ENCODE data around the genes TMEM120B and LRRC43.

GRCh38 chr12:121518353-121519206 lies 62.2 kb downstream of the KDM2B start:
- PRO-cap, result no peak
- RAMPAGE, long total RNA, result no peak

- PRO-cap, result unidirectional peak, plus-strand start at chr12:121577140
- RAMPAGE, long total RNA, result no peak
Observed at GRCh38 chr12:121576712-121577894, 3.7 kb downstream of the KDM2B start.

- PRO-cap, result bidirectional peak, plus-strand start at chr12:121580390, minus-strand start at chr12:121580246; bidirectional peak, plus-strand start at chr12:121580513, minus-strand start at chr12:121580451
- RAMPAGE, long total RNA, result start-site peak on the minus strand at chr12:121580176-121580266, 13 reads
Observed at GRCh38 chr12:121579870-121580878, 649 bp downstream of the KDM2B start.

DNA sequence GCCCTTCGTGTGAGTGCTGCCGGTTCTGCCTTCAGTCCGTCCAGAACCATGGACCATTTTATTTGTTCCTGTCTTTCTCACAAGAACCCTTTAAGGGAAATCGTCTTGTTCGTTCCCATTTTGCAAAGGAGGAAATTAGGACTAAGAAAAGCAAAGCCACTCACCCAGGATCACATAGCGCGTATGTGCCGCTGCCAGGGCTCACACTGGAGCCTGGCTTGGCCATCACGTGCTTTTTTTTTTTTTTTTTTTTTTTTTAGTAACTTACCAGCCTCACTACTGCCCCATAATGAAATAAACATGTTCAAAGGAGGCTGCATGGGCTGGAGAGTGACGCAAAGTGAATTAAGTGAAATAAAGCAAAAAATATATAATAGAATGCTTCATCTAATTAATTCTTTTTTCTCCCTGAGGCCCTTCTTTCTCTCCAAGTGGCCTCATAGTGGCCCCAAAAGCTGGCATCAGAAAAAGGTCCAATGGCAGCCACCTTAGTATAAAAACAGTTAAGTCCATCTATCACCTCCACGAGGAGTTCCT lies 1.3 kb upstream of the KDM2B start:
- PRO-cap, result bidirectional peak, plus-strand start at position 307 of the sequence, minus-strand start at position 187 of the sequence
- RAMPAGE, long total RNA, result no peak

DNA sequence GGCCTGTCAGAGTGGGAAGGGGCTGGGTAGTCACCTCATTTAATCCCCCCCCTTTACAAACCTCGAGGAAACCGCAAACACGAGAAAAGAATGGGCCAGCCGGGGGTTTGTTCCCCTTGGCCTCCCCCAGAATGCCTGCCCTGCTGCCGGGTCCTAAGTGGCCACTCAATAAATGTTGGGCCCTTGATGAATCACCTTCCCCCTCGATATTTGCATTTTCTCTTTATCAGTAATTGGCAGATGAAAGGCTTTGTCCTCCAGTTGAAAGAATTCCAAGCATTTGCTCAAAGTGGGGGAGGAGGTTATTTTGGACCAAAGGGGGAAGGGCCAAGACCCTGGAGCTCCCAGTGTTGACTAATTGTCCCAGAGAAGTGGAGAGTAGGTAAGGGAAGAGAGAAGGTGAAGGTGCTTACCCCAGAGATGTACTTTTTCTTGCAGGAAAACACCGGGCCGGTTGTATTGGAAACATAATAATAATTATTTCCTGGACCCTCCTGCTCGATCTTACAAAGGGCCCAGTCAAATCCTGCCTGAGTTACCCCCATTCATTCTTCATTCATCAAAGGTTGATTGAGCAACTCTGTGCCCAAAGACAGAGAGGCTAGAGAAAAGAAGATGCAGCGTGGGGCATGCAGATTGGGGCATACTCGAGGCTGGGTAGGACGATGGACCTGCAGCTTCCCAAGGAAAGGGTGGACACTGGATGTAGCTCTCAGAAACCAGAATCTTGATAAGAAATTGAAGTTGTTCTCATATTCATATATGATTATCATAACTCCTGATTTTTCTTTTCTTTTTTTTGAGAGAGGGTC lies 2.0 kb upstream of the KDM2B start:
- PRO-cap, result no peak
- RAMPAGE, long total RNA, result no peak

GRCh38 chr12:121608664-121609022 lies 27.8 kb upstream of the KDM2B start:
- PRO-cap, result no peak
- RAMPAGE, long total RNA, result no peak

DNA sequence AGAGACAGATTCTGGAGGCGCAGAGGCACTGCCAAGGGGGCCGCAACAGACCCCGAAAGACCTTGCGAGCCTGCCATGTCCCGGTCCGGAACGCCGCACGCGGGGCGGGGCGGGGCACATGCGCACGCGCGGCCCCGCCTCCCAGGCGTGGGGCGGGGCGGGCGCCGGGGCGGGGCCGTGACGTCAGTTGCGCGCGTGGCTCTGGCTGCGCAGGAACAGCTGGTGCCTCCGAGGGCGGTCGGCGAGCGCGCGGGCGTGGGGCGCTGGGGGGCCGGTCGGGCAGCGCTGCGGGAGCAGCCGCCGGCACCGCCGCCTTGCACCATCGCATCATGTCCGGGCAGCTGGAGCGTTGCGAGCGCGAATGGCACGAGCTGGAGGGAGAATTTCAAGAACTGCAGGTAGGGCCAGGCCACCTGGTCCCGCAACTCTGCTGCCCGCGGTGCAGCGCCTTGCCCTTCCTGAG lies at the start of gene TMEM120B:
TMEM120B (plus strand) TSS at position 186 of the 463 bp plus-strand sequence.
- PRO-cap, result bidirectional peak, plus-strand start at position 231 of the sequence, minus-strand start at position 99 of the sequence
- RAMPAGE, long total RNA, result no peak

- PRO-cap, result no peak
- RAMPAGE, long total RNA, result no peak
Observed at GRCh38 chr12:121801655-121802627, 1.9 kb upstream of the SETD1B start.

GRCh38 chr12:121804970-121805054 lies 1.0 kb downstream of the SETD1B start:
- PRO-cap, result no peak
- RAMPAGE, long total RNA, result no peak

DNA sequence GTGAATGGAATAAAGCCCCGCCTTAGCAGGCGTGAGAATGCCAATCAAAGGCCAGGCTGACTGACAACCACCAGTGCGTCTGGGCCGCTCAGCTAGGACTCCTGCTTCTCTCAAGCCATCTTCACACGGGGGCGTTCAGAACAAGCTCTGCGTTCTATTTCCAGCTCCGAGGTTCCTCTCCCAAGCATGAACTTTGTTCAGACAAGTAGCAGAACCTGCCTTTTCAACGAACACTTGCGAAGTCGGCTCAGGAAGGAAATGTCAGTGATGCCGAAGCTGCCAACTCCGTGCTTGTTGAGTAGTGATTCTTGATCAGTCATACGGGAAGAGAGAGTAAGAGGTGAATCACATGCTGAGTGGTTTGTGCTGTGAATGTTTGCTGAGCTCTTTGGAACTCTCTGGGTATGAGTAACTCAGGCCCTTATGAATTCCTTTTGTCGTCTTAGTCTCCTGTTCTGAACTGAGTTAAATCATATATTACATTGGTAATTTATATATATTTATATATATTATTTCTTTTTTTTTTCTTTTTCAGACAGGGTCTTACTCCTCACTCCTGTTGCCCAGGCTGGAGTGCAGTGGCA lies 29.5 kb upstream of the BCL7A start:
- PRO-cap, result no peak
- RAMPAGE, long total RNA, result no peak

GRCh38 chr12:122072057-122072887 lies 6.3 kb upstream of the MLXIP start:
- PRO-cap, result no peak
- RAMPAGE, long total RNA, result no peak

DNA sequence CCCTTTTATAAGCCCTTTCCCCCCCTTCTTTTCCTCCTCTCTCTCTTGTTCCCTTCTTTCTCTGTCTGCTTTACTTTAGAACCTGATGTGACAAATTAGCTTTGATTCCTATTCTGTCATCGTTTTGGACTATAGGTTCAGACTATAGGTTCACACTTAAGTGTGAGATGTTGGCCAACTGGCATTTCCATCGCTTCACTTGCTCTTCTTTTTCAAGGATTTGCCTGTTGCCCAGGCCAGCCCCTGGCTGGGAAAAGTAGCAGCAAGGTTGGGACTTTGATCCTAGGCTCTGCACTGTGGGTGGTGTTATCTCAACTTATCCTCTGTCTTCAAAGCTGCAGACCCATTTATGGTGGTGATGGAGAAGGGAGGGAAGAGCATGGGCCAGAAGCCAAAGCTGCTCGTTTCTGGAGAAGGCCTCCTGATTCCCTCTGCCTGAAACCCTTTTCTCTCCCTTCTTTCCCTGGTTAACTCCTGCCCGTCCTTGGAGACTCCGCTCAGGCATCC lies 27.3 kb downstream of the MLXIP start:
- PRO-cap, result no peak
- RAMPAGE, long total RNA, result no peak

- PRO-cap, result no peak
- RAMPAGE, long total RNA, result no peak
Observed at GRCh38 chr12:122135101-122135862, 38.7 kb downstream of the IL31 start.

GRCh38 chr12:122142981-122143238 lies 31.1 kb downstream of the IL31 start:
- PRO-cap, result no peak
- RAMPAGE, long total RNA, result no peak

DNA sequence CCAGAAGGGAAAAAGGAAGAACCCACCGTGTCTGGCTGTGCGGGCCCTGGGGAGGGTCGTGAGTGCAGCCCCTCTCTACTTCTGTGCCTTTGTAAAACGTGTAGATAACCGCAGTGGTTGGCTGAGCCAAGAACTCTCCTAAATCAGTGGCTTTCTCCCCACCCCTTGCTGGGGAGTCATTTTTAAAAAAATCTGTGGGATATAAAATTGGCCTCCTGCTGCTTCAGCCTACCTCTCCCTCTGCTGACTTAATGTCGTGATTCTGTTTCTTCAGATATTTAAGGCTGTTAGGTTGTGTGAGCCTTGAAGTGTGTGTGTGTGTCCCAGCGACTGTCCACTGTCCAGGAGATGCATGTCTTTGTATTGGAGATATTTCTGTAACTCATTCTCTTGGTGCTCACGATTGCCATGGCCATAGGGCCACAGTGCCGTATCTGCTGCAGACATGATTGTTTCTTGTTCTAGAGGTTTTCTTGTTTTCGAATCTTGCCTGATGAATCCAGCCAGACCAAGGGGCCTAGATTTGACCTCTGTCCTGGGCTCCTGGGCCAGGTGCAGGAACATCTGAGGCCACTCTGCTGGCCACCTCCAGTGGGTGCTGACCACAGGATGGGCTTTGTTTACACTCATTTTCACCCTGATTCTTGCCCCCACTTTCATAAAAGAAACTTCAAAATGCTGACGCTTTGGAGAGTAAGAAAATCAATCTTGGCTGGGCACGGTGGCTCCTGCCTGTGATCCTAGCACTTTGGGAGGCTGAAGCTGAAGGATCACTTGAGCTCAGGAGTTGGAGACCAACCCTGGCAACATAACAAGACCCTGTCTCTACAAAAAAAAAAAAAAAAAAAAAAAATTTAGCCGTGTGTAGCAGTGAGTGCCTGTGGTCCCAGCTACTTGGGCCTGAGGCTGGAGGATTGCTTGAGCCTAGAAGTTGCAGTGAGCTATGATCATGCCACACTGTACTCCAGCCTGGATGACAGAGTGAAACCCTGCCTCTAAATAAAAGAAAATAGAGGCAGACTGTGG lies 30.1 kb downstream of the IL31 start:
- PRO-cap, result no peak
- RAMPAGE, long total RNA, result no peak

GRCh38 chr12:122182817-122183607 lies at the start of gene LRRC43:
TSS of gene LRRC43 (plus strand) at chr12:122183123.
- PRO-cap, result no peak
- RAMPAGE, long total RNA, result no peak

- PRO-cap, result unidirectional peak, plus-strand start at chr12:122421506; unidirectional peak, plus-strand start at chr12:122421711; bidirectional peak, plus-strand start at chr12:122422010, minus-strand start at chr12:122421967; bidirectional peak, plus-strand start at chr12:122422169, minus-strand start at chr12:122422227
- RAMPAGE, long total RNA, result no peak
Observed at GRCh38 chr12:122421235-122422347, 878 bp downstream of the CLIP1 start.

- PRO-cap, result no peak
- RAMPAGE, long total RNA, result start-site peak on the minus strand at chr12:122475992-122476159, 13 reads
Observed at GRCh38 chr12:122475546-122476516, 24.9 kb downstream of the ZCCHC8 start.

DNA sequence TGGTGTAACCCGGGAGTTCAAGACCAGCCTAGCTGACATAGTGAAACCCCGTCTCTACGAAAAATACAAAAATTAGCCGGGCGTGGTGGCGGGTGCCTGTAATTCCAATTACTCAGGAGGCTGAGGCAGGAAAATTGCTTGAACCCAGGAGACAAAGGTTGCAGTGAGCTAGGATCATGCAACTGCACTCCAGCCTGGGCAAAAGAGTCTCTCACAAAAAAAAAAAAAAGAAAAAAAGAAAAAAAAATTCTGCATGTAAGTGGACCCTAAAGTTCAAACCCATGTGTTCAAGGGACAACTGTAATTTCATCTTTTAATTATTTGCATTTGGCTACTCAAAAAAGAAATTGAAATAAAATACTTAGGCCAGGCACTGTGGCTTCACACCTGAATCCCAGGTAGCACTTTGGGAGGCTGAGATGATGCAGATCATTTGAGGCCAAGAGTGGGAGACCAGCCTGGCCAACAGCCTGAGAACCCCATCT lies 2.2 kb upstream of the ZCCHC8 start:
- PRO-cap, result no peak
- RAMPAGE, long total RNA, result no peak

GRCh38 chr12:122867425-122868570 lies 28.1 kb downstream of the VPS37B start:
- PRO-cap, result no peak
- RAMPAGE, long total RNA, result no peak